ENCODE results near the gene NACAD.

- RRBS = no CpG with 5 or more reads among the region's 5 CpGs
Observed at GRCh38 chr7:44829642-44830250, 18.1 kb downstream of the H2AZ2 start.

DNA sequence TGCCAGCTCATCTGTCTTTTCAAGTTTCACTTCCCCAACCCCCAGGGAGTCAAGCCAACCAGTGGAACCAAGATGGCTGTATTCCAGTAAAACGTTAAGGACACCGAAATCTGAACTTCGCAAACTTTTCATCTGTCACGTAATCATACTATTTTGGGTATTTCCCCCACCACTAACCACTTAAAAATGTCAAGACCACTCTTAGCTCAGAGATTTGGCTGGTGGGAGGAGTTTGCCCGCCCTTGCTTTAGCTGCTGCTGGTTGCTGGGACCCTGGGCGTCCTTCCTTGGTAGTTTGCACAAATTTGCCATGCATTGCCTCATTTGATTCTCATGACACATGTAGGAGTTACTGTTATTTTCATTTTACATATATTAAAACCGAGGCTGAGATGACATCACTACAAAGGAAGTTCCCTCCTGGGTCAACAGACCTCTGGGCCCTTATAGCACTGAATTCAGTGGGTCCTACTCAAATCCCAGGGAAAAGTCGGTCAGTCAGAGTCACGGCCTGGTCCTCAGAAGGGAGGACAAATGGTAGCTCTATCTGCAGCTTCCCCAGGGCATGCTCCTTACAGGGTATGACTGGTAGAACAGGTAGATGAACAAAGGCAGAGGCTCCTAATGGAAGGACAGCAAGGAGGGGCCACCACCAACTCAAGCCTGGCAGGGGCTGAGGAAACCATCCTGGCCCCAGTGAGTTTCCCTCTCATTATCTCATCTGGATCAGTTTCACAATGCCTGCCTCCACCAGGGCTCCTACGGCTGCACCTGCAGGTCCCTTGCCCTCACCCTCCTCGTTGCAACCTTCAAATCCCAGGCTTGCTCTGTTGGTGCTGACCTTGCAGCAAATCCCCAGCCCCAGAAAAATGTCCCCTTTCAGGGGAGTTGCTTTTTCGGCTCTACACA is 2.0 kb upstream of the MYO1G start:
- RRBS = no CpG with 5 or more reads among the region's 12 CpGs

DNA sequence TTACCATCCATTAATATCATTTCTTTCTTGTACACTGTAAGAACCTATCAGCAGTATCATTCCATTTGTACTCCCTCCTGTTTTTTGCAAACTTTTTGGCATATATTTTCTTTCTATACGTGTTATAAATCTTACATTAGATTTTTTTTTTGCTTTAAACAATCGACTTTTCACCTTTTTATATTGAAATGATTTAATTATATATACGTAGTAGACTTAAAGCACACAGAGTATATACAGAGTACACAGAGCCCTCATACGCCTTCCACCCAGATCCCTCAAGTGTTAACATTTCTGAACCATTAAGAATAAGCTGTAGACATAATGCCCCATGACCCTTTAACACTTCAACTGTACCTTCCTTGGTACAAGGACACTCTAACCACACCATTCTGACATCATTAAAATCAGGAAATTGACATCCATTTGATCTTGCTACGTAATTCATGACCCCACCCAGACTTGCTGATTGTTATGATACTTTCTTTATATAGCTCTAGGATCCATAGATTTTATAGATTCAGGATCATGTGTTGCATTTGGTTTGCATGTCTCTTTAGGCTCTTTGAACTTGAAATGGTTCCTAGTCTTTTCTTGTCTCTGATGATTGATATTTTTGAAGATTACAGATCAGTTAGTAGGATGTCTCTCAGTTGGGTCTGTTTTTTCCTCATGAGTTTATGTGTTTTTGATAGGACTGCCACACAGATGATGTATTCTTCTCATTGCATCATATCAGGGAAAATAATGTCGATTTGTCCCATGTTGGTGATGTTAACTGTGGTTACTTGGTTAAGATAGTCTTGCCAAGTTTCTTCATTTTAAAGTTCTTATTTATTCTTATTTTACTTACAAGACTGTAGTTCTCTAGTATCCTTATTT is 13.4 kb downstream of the CCM2 start:
- RRBS = no CpG with 5 or more reads among the region's 6 CpGs

DNA sequence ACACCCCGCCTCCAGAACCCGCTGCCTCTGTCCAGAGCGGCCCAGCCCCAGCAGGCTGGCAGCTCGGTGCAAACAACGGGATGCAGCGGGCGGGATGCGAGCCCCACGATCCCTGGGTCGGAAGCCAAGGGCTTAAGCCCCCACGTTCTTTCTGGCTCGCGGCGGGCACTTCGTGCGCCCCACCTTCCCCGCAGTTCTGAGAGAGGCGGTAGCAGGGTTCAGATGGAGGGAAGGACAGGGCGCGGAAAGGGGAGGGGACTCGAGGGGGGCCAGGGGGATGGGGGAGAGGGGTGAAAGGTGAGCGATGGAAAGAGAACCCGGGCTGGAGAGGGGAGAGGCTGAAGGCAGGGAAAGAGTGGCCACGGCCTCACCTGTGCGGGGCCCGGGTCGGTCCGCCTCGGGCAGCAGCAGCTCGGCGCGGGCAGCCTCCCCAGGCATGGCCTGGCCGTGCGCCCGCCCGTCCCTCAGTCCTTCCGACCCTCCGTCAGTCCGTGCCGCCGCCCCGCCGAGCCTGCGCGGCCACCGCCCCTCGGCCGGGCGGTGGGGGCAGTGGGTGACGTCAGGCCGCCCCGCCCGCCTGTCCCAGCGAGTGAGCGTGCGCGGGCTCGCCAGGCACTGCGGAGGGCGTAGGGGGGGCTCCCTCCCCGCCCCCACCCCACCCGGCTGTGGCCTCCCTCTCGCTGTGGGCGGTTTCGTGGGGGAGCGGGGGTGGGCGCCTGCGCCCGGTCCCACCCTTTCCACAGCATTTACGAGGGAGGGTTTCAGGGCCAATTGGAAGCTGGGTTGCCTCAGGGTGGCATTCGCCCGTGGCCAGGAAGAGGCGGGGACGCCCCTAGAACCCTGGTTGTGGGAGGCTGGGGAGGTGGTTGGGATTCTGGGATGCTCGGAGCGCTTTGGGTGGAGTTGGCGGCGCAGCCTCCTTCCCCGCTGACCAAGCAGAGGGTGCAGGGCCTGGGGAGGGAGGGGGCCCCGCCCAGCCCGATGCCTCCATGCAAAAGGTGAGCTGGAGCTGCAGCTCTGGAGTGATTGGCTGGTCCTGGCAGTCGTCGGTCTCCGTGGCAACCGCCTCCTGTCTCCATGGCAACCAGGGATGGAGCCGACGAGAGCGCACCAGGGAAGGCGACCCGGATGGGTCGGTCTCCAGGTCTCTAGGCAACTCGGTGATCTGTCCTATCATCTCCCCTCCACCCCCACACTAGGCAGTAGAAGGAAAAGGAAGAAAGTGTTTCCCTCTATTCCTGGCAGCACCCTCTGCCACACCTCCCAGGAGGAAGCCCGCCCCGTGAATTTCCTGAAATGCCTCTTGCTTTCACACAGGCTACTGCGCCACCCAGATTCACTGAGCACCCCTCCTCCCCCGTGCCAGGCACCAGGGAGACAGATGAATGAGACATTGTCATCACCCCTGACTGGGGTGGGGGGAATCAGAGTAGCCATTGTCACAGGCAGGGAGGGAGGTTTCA is at the start of gene NACAD:
NACAD (minus strand) TSS at position 513 of the 1,463 bp plus-strand sequence.
- RRBS = 4% methylated on average over 12 of the region's 96 CpGs

DNA sequence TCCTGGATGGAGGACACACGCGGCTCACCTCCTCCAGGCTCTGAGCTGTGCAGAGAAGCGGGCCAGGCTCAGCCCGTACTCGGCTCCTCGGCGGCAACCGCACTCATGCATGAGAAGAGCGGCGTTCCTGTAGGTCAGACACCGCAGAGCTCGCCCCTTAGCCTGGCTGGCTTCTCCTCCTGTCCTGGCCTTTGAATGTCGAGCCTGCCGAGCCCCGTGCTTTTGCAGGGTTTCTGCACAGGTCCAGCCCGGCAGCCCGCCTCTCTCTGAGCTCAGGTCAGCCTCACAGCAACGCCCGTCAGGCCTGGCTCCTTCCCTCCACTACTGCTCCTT is 9.4 kb upstream of the RAMP3 start:
- RRBS = 50% methylated on average over 2 of the region's 19 CpGs

DNA sequence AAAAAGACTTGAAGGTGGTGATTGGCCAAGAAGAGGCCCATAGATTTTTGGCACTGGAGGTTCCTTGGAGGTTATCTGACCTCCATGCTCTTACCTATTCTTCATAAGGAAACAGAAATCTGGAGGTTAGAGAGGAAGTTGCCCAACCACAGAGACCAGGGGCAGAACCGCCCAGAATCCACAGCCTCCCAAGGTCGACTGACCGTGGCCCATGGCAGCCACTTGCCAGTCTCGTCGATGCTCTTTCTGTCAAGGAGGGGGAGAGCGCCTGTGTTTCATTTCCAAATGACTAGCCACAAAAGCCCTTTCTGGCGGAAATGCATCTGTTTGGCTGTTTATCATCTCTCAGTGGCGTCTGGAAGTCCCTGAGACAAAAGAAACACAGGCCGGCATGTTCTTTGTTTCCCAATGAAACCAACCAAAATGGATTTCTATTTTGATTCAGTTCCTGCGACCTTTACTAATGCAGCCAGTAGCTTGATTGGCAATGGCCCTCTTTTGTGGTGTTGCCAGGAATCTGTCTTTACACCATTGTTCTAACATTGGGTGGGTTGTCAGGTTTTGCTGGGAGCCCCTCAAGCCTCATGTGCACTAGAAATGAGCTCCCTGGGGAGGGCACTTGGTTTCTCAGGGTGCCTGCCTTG is 2.9 kb downstream of the RAMP3 start:
- RRBS = no CpG with 5 or more reads among the region's 10 CpGs

GRCh38 chr7:45240184-45240388 is 82.5 kb downstream of the RAMP3 start:
- RRBS = no CpG with 5 or more reads among the region's 4 CpGs

DNA sequence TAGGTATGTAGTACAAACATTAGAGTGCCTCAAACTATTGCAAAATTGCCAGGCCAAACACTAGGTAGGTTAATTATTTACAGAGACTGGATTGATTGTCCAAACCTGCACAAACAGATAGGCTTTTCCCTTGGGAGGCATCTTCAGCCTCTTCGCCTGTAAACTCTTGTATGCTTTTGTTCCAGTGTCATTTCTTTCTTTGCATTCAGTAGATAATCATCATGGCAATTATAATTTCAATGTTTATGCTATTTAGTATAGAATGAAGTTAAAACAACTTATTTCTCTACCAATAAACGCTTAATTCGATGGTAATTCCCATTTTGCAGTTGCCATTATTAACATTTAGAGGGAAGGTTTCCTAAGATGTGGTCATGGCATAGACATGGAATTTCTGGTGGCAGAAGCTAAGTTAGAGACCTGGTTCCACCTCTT is 117.3 kb downstream of the ADCY1 start:
- RRBS = no CpG with 5 or more reads among the region's 3 CpGs

DNA sequence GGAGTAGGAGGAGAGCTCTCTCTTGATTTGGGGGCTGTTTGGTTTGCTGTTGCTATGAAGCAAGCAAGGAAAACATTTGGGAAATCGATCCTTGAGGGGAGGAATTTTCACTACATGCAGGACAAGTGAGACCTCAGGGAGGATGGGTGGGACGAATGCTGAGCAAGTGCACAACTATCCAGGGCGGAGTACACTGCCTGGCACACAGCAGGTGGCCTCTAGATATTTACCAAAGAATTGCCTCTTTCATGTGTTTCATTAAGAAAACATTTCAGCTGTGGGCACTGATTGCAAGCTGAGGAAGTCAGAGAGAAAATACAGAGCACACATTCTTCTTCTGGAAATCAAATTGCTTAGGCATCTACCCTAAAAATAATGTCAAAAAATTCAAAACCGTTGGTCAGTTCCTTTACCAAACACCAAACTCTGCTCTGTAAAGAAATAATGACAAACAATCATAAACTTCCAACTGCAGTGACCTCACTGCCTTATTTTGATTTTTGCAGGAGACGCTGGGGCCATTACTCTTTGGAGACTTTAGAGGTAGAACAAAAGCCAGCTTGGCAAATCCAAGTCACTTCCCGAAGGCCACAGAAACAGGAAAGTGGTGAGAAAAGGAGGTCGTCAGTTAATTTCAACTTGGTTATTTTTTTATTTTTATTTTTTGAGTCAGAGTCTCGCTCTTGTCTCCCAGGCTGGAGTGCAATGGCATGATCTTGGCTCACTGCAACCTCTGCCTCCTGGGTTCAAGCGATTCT is 2.6 kb upstream of the IGFBP1 start:
- RRBS = no CpG with 5 or more reads among the region's 9 CpGs

- RRBS = no CpG with 5 or more reads among the region's 4 CpGs
Observed at GRCh38 chr7:45893115-45893647, 4.9 kb downstream of the IGFBP1 start.

DNA sequence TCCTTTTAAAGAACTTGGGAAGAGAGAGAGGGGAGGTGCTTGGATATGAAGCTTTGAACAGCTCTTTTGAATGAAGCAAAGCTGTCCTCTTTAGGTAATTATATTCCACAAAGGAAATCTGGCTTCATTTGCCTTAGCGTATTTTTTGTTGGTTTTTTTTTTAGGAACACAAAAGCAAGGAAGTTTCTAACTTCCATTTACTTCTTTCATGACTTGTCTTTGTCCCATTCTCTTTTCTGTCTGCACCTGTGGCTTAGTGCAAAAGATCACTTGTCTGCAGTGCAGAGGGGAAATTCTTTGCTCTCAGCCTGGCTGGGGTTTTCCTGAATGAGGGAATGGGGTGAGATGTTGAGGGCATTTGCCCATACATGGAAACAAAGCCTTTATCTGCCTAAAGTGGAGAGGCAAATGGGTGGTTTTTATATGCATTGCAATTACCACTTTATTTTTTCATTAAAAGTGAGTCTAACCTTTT is 361.0 kb upstream of the IGFBP3 start:
- RRBS = no CpG with 5 or more reads among the region's 1 CpG

GRCh38 chr7:46759516-46759974 is 822.4 kb downstream of the TNS3 start:
- RRBS = no CpG with 5 or more reads among the region's 8 CpGs

GRCh38 chr7:47181702-47182399 is 400.1 kb downstream of the TNS3 start:
- RRBS = no CpG with 5 or more reads among the region's 5 CpGs

DNA sequence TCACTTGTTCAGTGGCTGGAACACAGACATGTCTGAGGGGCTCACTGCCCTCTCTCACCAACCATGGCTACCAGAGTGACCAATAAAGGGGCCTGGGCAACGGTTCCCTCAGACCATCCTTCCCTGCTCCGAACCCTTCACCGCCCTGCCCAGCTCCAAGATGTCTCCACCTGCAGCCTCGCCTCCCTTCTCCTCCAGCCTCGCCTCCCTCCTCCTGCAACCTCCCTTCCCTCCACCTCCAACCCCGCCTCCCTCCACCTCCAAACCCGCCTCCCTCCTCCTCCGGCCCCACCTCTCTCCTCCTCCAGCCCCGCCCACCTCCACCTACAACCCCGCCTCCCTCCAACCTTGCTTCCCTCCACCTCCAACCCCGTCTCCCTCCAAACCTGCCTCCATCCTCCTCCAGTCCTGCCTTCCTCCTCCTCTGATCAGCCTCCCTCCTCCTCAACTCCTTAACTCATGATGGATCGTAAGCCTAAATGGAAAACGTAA is 353.3 kb downstream of the TNS3 start:
- RRBS = no CpG with 5 or more reads among the region's 13 CpGs

- RRBS = no CpG with 5 or more reads among the region's 1 CpG
Observed at GRCh38 chr7:47259765-47260221, 322.1 kb downstream of the TNS3 start.

GRCh38 chr7:47283246-47283997 is 298.5 kb downstream of the TNS3 start:
- RRBS = no CpG with 5 or more reads among the region's 13 CpGs

- RRBS = no CpG with 5 or more reads among the region's 3 CpGs
Observed at GRCh38 chr7:47301514-47302072, 280.3 kb downstream of the TNS3 start.

- RRBS = under 1% methylated on average over 7 of the region's 23 CpGs
Observed at GRCh38 chr7:47327846-47328555, 253.9 kb downstream of the TNS3 start.

- RRBS = no CpG with 5 or more reads among the region's 7 CpGs
Observed at GRCh38 chr7:47352520-47353085, 229.3 kb downstream of the TNS3 start.

DNA sequence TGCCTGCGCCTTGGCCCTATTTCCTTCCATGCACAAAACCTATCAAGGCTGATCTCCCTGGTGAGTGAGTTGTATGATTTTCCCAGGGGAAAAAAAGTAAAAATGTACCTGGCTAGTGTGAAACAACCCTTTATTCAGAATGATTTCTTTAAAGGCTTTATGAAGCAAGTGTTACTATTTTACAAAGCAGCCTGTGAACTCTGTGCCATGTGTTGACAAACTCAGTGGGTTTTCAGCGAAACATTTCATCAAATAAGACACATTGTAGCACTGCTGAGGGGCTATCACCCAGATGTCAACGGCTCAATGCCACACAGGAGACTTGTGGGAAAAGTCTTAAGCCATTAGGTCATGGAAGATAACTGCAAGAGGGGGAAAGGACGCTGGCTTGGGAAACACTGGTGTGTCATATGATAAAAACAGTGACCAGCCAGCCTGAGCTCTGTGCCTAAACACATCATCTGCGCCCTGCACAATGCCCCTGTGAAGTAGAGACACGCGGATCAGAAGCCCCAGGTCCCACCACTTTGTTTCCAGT is 116.9 kb downstream of the TNS3 start:
- RRBS = no CpG with 5 or more reads among the region's 7 CpGs